Jejunum (tissue), 1 donor: ENCODE data around the gene WNT4.

- PRO-cap: no peak
Measured at GRCh38 chr1:21956684-21957581, 19.8 kb upstream of the HSPG2 start.

- PRO-cap: no peak
Measured at GRCh38 chr1:22002844-22003303, 1.4 kb downstream of the CELA3A start.

GRCh38 chr1:22005423-22006013 lies 4.1 kb downstream of the CELA3A start:
- PRO-cap: no peak

- PRO-cap: bidirectional peak, plus-strand start at chr1:22025511, minus-strand start at chr1:22025448
Measured at GRCh38 chr1:22025328-22025735, 23.9 kb downstream of the CELA3A start.

DNA sequence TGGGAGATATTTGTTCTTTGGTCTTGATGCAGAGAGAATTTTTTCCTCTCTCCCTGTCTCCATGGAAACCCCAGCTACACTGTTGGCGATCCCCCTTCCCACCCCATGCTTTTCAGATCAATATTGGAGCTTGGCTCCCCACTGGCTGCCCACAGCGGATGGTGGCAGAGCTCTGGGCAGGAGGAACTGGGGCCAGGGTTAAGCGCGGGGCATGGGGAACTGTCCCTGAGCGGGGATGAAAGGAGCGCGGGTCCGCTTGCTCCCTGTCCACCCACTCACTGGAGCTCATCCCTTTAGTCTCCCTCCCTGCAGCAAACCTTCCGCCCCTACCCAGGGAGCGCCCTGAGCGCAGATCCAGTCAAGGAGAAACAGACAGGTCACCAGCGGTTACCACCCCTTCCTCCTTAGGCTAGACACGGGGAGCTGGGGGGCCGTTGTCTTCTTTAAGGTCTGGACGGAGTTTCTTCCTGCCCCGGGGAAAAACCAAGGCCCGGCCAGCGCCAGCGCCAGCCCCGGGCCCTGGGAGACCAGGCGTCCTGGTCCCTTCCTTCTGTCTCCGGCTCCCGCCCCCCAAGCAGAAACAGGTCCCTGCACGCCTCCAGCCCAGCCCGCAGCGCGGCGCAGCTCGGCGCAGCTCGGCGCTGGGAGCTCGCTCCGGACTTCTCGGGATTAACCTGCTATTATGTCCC lies 983 bp downstream of the WNT4 start:
- PRO-cap: unidirectional peak, plus-strand start at position 613 of the sequence

GRCh38 chr1:22143028-22143753 lies at the start of gene WNT4:
WNT4 (minus strand) TSS chr1:22143097.
- PRO-cap: bidirectional peak, plus-strand start at chr1:22143298, minus-strand start at chr1:22143097

DNA sequence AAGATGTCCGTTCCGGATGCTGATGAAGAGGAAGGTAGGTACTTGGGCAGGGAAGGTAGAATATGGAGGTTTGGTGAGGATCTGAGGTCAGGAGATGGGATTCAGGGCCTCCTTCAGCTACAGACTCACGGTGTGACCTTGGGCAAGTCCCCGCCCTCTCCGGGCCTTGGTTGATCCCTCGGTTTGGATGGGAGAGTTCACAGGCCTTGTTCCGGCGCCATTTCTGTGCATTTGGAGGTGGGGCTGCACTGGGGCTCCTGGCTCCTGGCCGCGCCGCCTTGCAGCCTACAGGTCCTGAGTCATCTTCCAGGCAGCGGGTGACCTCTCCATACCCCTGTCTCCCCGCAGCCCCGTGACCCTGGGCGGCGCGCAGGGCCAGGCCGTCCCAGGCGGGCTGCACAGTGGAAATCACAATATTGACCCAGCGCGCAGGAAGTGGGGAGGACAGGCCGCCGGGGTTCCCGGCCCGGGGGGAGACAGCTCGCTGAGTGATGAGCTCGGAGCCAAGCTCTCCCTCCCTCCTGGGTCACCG lies 142.5 kb upstream of the WNT4 start:
- PRO-cap: no peak

GRCh38 chr1:22452468-22452990 lies 878 bp downstream of the ZBTB40 start:
- PRO-cap: no peak

DNA sequence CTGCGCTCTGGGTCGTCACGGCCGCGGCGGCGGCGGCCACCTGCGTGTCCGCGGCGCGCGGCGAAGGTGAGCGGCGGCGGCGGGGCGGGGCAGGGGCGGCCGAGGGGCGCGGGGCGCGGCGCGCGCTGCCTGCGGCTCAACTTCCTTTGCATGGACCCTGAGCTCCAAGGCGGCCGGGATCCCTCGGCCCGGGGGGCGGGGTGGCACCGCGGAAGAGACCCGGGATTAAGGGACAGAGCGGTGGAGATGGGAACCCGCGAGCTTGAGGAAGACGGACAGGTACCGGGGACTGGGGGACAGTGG lies 326 bp downstream of the EPHA8 start:
- PRO-cap: no peak

DNA sequence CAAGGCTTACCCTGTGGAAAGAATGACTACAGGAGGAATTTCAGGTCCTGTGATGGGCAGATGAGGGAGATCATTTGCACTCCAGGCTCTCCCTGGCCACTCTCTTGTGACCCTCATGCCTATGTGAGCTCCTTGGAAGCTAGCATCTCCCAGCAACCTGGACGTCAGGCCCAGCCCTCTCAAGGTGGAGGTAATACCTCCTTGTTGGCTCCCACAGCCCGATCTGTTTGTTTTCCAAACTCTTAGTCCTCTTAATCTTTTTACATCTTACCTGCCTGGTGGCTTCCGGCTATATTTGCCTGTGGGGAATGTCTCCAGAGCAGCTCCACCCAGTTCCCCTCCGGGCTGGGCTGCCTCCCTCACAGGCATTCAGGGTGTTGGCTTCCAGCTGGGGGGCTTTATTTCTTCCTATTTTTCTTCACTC lies 7.4 kb upstream of the C1QA start:
- PRO-cap: no peak

GRCh38 chr1:22639201-22639846 lies 2.9 kb downstream of the C1QA start:
- PRO-cap: bidirectional peak, plus-strand start at chr1:22639593, minus-strand start at chr1:22639401

DNA sequence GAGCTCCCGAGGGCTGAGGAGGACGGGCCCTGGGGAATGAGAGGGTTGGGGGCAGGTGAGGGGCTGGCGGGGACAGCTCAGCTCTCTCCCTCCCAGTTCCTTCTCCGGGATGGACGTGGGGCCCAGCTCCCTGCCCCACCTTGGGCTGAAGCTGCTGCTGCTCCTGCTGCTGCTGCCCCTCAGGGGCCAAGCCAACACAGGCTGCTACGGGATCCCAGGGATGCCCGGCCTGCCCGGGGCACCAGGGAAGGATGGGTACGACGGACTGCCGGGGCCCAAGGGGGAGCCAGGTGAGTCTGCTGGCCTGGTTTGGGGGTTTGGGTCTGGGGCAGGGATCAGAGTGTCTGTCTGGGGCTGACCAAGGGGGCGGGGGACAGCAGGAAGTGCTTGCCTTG lies 479 bp downstream of the C1QC start:
- PRO-cap: no peak

DNA sequence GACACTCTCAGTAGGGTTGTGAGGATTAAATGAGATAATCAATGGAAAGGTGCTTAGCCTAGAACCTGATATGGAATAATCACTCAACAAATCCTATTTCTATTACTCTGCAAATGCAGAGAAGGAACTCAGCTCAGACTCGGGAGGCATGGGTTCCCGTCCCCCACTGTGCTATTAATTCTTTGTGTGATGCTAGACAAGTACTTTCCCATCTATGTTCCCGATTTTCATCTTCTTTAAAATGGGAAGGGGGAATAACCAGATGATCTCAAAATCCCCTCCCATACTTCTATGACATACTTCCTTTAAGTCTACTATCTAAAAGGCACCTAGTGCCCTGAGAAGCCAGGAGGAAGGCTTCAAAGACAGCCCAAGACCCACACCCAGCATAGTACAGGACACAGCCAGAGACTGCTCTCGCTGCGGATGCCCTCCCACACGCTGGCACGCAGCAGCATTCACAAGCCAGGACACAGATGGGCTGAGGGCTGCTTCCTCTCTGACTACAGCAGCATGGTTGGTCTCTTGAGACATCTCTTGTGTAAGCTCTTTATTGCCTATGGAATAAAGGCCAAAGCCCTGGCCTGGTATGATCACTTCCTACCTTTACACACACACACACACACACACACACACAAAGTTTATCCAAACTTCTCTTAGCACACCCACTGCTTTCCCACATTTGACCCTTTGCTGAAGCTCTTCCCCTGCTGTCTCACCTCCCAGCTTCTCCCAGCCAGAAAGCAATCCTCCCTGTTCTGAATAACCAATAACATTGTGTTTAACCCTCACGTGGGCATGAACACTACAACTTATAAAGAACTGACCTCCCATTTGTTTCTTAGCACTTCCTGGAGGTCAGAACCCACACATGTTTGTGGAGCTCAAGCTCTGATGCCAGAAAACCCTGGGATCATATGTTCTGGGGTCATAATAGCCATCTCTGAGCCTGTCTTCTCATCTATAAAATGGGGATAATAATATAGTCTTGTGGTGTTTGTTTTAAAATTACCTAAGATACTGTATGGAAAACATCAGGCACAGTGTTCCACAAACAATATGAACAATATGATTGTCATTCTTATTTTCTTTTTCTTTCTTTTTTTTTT lies 47.6 kb downstream of the HTR1D start:
- PRO-cap: unidirectional peak, minus-strand start at position 478 of the sequence; unidirectional peak, minus-strand start at position 515 of the sequence; bidirectional peak, plus-strand start at position 844 of the sequence, minus-strand start at position 717 of the sequence

DNA sequence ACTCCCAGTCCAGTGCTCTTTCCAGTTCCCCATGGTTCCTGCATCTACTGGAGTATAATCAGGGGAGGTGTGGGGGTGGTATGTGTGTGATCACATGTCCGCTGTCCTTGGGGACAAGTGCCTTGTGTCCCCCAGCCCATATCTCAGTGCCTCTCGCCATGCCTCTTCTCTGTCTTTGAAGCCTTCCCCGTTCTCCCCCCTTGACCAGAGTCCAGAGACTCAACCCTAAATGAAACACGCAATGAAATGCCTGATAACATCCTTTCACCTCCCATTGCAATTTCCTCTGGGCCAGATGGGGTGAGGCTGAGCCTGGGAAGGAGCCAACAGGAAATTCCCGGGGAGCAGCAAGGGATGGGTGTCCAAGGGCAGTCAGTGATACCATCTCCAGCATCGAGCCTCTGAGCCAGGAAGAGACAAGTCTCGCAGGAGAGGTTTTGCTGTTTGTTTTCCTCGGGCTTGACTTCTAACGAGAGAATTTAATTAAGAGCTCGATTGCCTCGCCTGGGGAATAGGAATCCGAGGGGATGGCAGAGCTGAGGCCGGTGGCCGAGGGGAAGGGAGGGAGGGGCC lies 7.7 kb upstream of the HTR1D start:
- PRO-cap: bidirectional peak, plus-strand start at position 393 of the sequence, minus-strand start at position 177 of the sequence

DNA sequence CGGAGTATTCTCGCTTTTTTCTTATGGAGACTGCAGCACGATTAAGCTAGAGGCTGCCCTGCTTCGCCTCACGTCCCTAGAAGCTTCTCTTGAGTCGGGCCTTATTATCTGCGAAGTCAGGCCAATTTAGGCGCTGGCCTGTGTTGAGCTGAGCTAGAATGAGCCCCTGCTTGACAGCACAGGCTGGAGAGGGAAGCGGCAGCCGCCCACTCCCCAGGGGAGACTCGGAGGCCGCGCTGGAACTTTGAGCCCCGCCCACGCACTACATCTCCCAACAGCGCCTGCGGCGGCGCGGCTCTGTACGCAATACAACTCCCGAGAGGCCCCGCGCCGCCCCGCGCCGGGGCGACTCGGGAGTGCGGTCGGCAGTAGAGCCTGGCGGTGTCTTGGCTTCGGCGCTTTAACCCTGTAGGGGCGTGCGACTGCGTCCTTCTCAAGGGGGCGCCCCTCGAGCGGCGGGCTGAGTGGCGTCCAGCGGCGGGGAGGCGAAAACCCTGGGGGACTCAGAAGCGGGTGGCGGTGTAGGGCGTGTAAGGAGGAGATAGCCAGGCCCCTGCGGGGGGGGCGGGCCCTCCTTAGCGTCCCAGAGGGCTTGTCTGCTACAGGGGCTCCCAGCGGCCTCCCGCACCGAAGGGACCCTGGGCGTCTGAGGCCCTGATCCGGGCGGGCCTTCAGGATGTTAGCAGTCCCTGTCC lies 867 bp downstream of the ZNF436 start:
- PRO-cap: bidirectional peak, plus-strand start at position 348 of the sequence, minus-strand start at position 235 of the sequence

DNA sequence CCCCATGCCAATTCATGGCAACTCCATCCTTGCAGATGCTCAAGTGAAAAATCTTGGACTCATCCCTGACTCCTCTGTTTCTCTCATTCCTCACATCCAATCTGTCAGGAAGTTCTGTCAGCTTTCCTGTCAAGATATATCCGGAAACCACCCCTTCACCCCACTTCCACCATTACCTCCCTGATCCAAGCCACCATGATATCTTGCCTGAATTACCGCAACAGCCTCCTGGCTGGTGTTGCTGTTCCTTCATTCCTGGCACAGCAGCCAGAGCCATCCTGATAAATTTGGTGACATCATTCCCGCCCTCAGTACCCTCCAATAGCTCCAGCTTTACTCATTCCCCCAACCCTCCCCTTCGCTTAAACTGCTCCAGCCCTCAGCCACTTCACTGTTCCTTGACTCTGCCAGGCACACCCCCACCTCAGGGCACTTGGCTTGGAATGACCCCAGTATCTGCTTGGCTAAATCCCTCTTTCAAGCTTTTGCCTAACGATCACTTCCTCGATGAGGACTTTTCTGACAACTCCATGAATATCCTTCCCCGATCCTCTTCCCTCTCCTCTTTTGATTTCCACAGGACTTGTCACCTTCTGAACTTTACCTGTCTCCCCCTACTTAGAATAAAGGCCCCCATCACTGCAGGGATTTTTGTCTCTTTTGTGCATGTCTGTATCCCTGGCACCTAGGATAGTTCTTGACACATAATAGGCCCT lies 17.3 kb downstream of the TCEA3 start:
- PRO-cap: no peak

GRCh38 chr1:23436825-23437693 lies 12.5 kb upstream of the TCEA3 start:
- PRO-cap: unidirectional peak, plus-strand start at chr1:23436975

DNA sequence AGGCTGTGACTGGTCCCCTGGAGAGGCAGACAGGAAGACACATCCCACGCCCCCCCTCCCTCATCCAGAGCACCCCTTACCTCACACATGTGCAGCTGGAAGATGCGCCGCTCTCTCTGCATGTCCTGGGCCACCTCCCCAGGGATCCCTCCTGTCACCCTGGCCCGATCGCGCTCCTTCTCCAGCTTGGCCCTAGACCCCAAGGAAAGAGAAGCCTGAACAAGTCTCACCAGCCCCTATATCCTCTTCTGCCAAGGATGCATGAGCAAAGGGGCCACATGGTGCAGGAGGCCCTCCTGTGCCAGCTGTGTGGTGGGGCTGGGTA lies 17.8 kb upstream of the TCEA3 start:
- PRO-cap: no peak

- PRO-cap: no peak
Measured at GRCh38 chr1:23539743-23540255, 8.8 kb upstream of the E2F2 start.

- PRO-cap: no peak
Measured at GRCh38 chr1:23546737-23547649, 12.3 kb downstream of the ID3 start.